Mammary epithelial cell (primary cell): ENCODE measurements around the gene TRPM3.

GRCh38 chr9:70259956-70260425 lies 1.2 kb downstream of the SMC5 start:
- CAGE, long polyA plus RNA = no peak
- RRBS = no CpG with 5 or more reads among the region's 34 CpGs

GRCh38 chr9:70597455-70597907 lies 183.0 kb upstream of the KLF9 start:
- CAGE, long polyA plus RNA = no peak
- RRBS = no CpG with 5 or more reads among the region's 2 CpGs

GRCh38 chr9:70602323-70602834 lies 187.9 kb upstream of the KLF9 start:
- CAGE, long polyA plus RNA = no peak
- RRBS = no CpG with 5 or more reads among the region's 2 CpGs

- CAGE, long polyA plus RNA = no peak
- RRBS = no CpG with 5 or more reads among the region's 3 CpGs
Measured at GRCh38 chr9:70609498-70609870, 195.0 kb upstream of the KLF9 start.

- CAGE, long polyA plus RNA = no peak
- RRBS = no CpG with 5 or more reads among the region's 27 CpGs
Measured at GRCh38 chr9:71120600-71121870, at the start of gene TRPM3. Gene TRPM3 (minus strand): TSS chr9:71121621.

DNA sequence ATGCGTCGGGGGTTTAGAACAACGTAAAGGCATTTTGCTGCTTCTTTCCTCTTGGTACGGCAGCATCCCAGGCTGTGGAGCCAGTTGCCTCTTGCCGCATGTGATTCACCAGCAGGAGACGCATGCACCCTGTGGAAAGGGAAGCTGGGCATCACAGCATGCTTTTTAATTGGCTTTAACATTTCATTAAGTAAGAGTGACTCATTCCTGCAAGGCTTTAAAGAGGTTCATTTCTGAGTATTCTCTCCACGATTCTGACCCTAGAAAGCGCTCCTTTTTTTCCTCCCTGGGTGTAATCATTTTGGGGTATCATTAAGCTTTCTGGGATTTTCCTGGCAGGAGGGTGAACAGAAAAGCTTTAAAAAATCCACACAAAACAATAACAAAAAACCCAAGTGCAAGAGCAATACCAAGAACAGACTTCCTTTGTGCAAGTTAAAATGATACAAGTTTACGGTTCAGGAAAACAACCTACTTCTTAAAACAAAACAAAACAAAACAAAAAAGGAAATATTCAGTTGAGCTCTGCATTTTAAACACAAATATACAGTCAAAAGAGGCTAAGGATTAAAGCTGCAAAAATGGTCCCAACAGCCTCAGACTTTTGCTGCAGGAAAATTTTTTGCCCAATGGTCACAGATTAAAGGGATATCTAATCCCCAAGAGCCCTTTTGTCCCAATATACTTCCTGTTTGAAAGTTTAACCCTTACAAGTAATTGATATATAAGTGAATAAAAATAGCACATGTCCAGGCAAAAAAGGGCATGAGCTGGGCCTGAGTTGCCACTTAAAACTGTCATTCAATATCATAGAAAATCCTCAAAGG lies 84.2 kb downstream of the CEMIP2 start:
- CAGE, long polyA plus RNA = no peak
- RRBS = no CpG with 5 or more reads among the region's 9 CpGs

DNA sequence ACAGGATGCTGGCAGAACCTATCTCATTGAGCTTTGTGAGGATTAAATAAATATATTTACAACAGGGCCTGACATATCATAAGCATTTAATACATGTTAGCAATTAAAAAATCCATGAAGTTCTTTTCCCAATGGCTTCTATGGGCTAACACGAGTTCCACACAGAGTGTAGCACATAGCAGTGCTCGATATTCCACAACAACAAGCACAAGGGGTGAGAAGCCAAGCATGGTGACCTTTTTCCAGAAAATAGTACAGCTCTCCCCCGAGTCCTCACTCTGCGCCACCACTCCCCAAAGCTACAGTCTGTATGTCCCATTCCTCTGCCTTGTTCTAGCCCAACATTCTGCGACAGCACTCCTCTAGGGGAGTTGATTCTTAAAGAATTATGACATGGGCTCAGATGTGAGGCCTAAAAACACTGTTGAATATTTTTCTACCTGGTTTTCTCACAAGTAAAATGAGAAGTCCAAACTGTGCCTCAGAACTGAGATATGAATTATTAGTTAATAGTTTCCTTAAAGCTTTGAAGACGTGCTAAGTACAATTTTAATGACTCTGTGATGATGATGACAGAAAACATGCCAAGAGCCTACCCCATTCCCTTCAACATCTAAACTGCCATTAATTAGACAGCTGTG lies 54.4 kb downstream of the CEMIP2 start:
- CAGE, long polyA plus RNA = no peak
- RRBS = no CpG with 5 or more reads among the region's 6 CpGs

GRCh38 chr9:72304798-72305691 lies 60.0 kb downstream of the ZFAND5 start:
- CAGE, long polyA plus RNA = no peak
- RRBS = no CpG with 5 or more reads among the region's 12 CpGs

GRCh38 chr9:72306617-72307080 lies 58.4 kb downstream of the ZFAND5 start:
- CAGE, long polyA plus RNA = no peak
- RRBS = no CpG with 5 or more reads among the region's 1 CpG

GRCh38 chr9:72349359-72349778 lies 15.6 kb downstream of the ZFAND5 start:
- CAGE, long polyA plus RNA = no peak
- RRBS = no CpG with 5 or more reads among the region's 2 CpGs

DNA sequence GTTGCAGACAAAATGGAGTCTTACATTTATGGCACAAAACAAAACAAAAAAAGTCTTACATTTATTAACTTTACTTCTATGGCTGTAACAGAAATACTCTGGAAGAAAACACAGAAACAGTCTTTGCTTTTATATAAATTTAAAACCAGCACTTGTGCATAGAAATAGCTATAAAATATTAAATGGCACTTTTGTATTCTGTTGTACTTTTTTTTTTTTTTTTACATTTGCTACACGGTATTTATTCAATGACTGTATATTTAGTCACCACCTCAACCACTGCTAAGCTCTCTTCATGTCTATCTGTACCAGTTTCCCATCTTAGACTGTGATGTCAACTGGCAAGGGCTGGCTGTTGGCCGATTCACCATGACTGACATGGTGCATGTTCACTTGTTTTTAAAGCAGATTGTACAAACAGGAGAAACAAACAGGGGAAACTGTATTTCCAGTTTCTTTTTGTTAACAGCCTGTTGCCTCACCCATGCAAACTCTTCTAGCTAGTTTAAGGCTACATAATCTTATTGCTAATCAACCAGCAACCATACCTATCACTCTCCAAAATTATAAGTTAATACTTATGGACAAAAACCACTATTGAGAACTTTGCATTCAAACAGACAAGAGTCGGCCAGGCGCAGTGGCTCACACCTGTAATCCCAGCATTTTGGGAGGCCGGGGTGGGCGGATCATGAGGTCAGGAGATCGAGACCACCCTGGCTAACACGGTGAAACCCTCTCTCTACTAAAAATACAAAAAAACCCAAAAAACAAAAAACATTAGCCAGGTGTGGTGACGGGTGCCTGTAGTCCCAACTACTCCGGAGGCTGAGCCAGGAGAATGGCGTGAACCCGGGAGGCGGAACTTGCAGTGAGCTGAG lies 13.4 kb downstream of the ZFAND5 start:
- CAGE, long polyA plus RNA = no peak
- RRBS = no CpG with 5 or more reads among the region's 13 CpGs

DNA sequence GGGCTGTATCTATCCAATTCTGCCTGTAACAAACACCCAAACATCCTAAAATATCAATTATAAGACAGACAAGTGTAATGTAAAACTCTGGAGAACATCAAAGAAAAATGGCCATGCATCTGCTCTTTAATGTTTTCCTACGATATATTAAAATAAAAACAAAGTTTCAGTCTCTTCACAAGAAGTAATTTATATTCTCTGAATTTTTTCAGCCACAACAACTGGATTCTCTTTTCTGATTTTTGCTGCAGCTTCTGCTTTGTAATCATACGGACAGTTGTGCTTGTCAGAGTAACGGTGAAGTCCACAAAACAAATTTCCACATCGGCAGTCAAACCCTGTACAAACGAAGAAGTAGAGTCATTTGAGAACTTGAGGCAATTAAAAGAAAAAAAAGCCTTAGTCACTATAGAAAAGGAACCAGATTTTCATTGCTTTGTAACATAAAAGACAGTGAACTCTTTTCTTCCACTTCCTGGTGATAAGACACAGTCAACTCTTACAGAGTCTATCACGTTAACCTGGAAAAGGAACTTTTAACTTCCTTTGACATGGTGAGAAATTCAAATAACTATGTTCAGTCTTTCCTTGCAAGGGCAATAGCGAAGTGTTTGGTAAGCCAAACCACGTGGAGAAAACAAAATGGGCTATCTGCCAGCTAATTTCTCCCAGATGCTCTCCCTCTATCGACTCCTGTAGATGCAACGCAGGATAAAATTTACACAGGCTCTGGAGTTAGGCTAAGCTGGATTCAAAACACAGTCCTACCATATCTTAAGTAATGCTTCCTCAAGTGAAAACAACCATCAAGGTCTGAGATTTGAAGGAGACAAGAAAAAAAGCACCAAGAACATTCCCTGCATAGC lies 9.0 kb downstream of the ZFAND5 start:
- CAGE, long polyA plus RNA = no peak
- RRBS = no CpG with 5 or more reads among the region's 10 CpGs

GRCh38 chr9:72365549-72366189 lies 661 bp upstream of the ZFAND5 start:
- CAGE, long polyA plus RNA = no peak
- RRBS = no CpG with 5 or more reads among the region's 34 CpGs

DNA sequence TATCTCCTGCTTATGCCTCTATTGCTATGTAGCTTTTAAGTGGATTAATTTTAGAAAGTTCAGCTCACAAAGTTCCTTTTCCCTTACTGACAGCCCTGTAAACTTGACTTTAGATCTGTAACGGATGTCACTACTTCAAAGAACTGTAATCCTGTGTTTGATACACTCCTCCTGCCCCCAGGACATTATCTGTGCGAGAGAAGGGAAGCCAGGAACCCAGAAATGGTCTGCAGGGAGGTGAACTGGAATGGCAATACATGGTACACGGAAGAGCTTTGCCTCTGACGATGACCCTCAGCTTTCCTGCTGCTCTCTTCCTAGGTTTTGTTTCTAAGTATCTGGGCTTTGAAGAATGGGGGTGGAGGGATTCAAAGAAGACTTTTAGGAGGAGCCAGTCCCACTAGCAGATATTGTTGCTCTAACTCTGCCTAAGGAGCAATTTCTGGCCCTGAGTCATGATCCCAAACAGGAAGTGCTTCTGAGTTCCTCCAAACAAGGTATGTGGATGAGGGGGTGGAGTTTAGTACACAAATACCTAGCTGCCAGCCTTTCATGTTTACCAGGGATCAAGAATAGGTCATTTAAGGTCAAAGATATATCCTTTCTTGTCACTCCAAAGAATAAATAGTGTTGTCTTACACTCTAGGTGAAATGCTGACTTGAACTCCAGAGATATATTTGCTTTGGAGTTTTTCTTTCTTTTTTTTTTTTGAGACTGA lies 43.4 kb upstream of the TMC1 start:
- CAGE, long polyA plus RNA = no peak
- RRBS = no CpG with 5 or more reads among the region's 4 CpGs

- CAGE, long polyA plus RNA = no peak
- RRBS = no CpG with 5 or more reads among the region's 10 CpGs
Measured at GRCh38 chr9:72997182-72998261, 44.7 kb upstream of the ALDH1A1 start.

DNA sequence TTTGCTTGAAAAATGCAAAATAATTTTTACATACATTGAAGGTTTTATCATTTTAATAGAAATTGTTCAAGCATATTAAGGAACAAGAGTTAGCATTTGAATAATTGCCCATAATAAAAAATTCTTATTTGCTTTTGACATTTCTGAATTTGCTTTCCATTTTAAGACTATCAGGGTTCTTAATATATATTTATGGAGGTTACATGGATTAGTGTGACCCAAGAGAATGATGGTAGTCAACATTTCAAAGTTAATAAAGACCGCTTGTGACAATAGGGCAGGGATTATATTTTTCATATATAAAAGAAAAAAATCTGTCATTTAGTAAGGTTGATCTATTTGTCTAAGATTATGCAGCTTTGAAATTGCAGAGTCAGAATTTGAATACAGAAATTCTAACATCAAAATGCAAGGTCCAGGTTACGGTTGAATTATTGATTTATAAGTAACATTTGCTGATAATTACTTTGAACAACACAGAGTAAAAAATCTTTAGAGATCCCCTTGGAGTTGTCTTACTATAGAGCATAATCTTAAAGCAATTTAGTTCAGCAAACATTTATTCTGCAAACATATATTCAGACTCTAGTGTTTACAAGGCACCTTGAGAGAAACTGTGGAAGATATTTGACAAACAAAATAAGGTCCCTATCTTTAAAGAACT lies 12.8 kb downstream of the ANXA1 start:
- CAGE, long polyA plus RNA = no peak
- RRBS = no CpG with 5 or more reads among the region's 2 CpGs

GRCh38 chr9:73164979-73165785 lies 13.5 kb downstream of the ANXA1 start:
- CAGE, long polyA plus RNA = no peak
- RRBS = no CpG with 5 or more reads among the region's 6 CpGs

GRCh38 chr9:73167077-73167902 lies 15.6 kb downstream of the ANXA1 start:
- CAGE, long polyA plus RNA = no peak
- RRBS = no CpG with 5 or more reads among the region's 7 CpGs

- CAGE, long polyA plus RNA = no peak
- RRBS = no CpG with 5 or more reads among the region's 6 CpGs
Measured at GRCh38 chr9:73596799-73597369, 445.2 kb downstream of the ANXA1 start.

DNA sequence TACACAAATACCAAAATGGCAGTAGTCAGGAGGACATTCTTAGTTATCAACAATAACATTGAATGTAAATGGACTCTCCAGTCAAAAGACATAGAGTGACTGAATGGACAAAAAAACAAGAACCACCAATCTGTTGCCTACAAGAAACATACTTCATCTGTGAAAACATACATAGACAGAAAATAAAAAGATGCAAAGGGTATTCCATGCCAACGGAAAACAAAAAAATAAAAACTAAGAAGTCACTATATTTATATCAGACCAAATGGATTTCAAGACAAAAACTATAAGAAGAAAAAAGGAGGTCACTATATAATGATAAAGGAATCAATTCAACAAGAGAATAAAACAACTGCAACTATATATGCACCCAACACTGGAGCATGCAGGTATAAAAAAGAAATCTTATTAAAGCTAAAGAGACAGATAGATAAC lies 479.4 kb upstream of the RORB start:
- CAGE, long polyA plus RNA = no peak
- RRBS = no CpG with 5 or more reads among the region's 1 CpG